ENCODE measurements around the genes NPTX2 and ZNF655.

DNA sequence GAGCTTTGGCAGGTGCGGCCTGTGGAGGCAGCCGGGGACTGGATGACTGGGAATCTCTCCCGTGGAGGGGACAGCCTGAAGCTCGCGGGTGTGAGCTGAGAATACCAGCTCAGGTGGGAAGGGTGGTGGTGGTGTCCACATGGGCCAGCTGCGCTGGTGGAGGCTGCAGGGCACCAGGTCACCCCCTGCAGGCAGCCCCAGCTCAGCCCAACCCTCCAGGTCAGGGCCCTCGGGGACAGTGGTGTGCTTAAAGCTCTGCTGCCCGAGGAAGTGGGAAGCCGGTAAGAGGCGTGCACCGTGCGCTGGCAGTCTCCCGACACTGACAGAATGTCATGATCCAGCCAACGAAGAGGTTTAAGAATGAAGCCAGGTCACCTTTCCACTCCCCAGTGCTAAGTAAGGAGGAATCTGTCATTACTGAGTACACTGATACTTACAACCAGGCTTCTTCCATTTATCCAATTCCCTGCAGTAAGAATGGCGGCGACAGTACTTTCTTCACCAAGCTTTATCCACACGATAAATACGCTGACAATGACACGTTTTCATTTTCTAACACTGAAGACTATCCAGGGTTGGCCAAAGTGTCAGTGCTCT is 20.3 kb downstream of the BRI3 start:
- RRBS = no CpG with 5 or more reads among the region's 19 CpGs

- RRBS = no CpG with 5 or more reads among the region's 8 CpGs
Measured at GRCh38 chr7:98556227-98556600, 60.9 kb upstream of the NPTX2 start.

DNA sequence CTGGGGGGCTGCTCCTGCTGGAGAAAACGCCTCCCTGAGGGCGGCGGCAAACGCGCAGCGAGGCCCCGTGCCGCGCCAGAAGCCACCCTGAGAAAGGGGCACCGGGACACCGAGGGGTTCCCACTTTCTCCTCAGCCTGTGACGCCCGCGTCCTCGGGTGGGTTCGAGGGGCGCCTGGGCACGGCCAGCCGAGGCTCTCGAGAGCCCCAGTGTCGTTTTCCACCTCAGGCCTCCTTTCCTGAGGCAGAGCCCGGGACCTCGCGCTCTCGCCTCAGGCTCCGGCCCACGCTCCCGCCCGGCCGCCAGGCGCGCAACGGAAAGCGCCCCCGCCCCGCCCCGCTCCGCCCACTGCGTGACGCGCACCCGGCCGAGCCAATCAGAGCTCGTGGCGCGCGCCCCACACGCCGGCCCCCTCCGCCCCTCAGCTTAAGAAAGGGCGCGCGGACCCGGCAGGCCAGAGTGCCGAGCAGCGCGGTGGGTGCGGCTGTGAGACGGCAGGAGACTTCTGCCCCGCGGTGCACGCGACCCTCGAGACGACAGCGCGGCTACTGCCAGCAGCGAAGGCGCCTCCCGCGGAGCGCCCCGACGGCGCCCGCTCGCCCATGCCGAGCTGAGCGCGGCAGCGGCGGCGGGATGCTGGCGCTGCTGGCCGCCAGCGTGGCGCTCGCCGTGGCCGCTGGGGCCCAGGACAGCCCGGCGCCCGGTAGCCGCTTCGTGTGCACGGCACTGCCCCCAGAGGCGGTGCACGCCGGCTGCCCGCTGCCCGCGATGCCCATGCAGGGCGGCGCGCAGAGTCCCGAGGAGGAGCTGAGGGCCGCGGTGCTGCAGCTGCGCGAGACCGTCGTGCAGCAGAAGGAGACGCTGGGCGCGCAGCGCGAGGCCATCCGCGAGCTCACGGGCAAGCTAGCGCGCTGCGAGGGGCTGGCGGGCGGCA is at the start of gene NPTX2:
NPTX2 (plus strand) TSS at position 457 of the 934 bp plus-strand sequence.
- RRBS = 7% methylated on average over 33 of the region's 125 CpGs

GRCh38 chr7:98771607-98771964 is 98.2 kb downstream of the TMEM130 start:
- RRBS = no CpG with 5 or more reads among the region's 8 CpGs

- RRBS = no CpG with 5 or more reads among the region's 13 CpGs
Measured at GRCh38 chr7:98867096-98867960, 2.5 kb downstream of the TMEM130 start.

GRCh38 chr7:98879582-98880294 is 1.4 kb downstream of the TRRAP start:
- RRBS = 14% methylated on average over 1 of the region's 16 CpGs

- RRBS = no CpG with 5 or more reads among the region's 11 CpGs
Measured at GRCh38 chr7:99050960-99051889, 92.7 kb downstream of the SMURF1 start.

DNA sequence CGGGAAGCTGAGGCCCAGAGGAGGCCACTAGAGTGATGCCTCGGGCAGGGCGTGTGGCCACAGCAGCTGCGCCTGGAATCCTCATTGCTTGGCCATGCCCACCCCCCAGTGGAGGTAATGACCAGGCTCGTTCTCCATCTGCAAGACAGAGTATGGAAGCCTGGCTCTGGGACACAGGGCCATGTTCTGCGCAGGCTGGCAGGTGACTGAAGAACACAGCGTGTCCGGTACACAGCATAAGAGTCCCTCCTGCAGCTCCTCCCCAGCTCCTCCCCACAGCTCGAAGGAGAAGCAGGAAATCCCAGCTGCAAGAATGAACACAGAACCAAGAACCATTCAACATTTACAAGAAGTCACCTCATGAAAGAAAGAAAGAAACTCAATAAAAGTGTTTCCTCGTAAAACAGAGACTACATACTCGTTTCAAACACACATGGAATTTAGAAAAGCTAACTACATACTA is 64.8 kb downstream of the SMURF1 start:
- RRBS = no CpG with 5 or more reads among the region's 11 CpGs

DNA sequence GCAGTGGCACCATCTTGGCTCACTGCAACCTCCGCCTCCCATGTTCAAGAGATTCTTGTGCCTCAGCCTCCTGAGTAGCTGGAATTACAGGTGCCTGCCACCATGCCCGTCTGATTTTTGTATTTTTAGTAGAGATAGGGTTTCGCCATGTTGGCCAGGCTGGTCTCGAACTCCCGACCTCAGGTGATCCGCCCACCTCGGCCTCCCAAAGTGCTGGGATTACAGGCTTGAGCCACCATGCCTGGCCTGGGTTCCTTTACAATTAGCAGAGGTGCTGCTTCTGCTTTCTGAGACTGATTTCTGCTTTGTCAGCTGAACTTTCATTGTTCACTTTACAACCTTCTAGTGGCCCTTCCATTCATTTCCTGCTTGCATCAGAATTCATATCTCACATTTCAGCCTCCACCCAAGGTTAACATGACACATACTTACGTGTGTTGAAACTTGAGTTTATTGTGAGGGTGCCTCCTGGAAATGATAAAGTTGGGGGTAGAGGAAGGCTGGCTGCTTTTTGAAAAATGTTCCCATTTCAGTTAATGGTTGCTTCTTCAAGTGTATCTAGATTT is 4.8 kb downstream of the ARPC1A start:
- RRBS = no CpG with 5 or more reads among the region's 8 CpGs

- RRBS = no CpG with 5 or more reads among the region's 5 CpGs
Measured at GRCh38 chr7:99489316-99489906, 10.7 kb downstream of the ZNF394 start.

GRCh38 chr7:99558159-99558360 is 382 bp upstream of the ZNF655 start:
- RRBS = no CpG with 5 or more reads among the region's 11 CpGs

- RRBS = 7% methylated on average over 55 of the region's 94 CpGs
Measured at GRCh38 chr7:99558361-99559519, at the start of gene ZNF655. TSS of gene ZNF655 (plus strand) at chr7:99558642.

DNA sequence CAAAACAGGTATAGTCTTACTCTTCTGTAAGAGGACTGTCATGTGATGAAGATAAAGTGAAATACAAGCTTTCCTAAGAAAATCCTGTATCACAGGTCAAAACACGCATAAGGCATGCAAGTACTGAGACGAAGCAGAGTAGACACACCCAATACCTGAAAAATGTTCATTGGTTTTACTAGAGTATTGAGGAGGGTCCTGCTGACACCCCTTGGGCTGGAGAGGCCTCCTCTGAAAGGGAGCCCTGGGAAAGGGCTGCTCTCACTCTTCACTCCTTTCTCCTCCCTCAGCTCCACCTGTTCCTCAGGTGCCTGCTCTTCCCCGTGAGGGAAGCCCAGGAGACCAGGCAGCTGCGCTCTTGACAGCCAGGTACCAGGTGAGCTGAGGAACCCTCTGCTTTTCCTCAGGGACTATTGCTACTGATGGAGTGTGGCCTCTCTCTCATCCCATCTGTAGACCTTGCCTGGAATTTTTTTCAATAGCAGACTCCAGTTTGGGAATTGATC is 3.2 kb downstream of the ZNF655 start:
- RRBS = no CpG with 5 or more reads among the region's 4 CpGs

DNA sequence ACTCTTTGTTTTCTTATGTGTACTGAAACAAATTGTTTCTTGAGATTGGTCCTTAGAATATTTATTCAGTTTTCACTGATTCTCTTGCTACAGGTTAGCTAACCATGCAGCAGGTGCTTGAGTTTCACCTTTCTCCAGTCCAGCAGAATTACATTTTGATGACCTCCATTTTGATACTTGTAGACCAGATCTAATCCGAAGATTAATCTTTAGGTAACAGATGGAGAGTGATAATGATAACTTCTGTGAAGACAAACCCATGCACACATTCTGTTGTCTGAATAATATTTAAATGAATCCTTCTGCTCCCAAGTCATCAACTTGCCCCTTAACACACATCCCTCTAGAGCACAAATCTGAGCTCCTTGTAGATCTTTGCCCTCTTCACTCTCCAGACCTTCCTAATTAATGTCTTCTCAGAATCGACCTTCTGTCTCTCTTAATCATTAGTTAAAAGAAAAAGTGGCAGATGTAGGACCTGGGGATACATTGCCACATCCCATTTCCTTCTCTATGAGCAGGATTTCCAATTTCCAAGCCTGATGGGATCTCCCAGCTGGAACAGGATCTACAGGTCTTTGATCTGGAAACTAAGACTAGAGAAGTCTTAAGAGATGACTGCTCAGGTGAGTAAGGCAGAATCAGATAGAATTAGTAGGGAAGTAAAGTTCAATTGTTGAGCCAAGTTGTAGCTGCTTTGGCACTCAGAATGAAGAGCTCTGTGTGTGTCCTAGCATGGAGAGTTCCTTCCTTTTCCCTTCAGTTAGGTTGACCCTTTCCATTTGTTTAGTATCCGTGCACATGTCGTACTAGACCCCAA is 12.9 kb downstream of the ZNF655 start:
- RRBS = no CpG with 5 or more reads among the region's 4 CpGs

GRCh38 chr7:99574252-99574782 is 15.9 kb downstream of the ZNF655 start:
- RRBS = no CpG with 5 or more reads among the region's 6 CpGs

DNA sequence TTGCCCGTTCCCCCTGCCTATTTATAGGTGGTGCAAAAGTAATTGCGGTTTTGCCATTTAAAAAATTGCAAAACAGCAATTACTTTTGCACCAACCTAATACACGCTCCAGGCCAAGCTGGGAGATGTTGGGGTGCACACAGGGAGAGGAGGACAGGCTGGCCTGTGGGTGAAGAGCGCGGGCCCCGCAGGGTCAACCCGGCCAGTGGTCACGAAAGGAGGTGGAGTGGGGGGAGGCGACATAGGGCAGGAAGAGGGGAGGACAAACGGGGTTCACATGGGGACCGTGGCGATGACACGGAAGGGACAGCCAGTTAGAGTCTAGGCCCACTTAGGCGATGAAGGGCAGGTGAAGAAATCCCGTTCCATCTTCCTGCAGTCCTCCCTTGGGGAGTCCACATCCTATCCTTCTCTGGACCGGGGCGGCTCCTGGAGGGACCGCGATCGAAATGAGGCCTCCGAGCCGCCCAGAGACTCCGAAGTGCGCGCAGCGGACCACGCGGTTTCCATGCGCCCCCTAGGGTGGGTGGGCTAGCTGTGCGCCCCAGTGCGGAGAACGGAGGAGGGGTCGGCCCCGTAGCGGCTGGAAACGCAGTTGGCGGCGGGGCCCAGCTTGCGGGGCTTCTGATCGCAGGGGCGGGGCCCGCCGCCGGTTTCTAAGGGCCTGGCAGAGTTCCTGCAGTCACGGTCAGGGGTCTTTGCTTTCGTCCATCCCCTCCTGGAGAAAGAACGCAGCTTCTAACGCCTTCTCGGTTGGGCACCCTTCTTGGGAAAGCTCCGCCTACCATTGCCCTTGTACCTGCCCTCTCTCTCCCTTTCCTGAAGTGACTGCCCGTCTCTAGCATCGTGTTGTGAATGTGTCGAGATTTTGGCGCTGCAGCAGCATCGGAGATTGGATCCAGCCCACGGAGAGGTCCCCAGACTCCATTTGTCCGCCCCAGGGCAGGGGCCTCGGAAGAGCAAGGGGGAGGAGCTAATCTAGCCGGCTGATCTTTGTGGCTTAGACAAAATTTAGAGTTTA is 18.0 kb upstream of the TMEM225B start:
- RRBS = no CpG with 5 or more reads among the region's 59 CpGs

DNA sequence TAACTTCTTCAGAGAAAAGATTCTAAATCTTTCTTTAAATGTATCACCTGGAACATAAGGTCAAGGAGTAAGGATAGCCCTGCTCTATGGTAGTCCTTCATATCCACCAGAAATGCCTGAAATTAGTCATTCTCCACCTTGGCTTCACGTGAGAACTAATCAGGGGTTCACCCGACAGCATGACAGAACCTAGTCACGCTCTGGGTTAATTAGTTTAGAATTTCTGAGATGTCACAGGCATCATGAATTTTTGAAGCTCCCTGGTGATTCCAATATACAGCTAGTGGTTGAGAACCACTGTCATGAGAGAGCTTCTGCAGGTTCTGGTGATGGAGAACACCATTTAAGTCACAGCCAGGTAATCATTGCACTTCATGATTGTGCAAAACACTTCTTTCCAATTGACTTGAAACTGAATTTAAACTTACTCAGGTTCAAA is 30.4 kb downstream of the CYP3A5 start:
- RRBS = no CpG with 5 or more reads among the region's 3 CpGs

DNA sequence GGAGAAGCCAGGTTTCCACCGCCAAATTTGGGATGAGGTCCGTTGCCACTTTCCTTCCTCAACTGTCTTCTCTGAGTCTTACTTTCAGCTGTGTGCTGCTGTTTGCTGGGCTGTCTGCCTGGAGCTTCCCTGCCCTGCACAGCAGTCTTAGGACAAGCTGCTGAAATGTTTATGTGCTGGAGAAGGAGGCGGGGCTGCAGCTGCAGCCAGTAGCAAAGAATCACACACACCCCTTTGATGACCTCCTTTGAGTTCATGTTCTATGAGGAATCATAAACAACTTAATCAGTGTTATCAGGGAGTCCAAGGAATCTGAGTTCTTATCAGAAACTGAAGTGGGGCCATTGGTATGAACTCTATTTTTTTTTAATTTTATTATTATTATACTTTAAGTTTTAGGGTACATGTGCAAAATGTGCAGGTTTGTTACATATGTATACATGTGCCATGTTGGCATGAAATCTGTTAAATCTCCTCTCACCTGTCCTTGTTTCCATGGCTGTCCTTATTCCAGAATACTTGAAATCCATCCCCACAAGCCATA is 17.5 kb upstream of the CYP3A7 start:
- RRBS = no CpG with 5 or more reads among the region's 3 CpGs

DNA sequence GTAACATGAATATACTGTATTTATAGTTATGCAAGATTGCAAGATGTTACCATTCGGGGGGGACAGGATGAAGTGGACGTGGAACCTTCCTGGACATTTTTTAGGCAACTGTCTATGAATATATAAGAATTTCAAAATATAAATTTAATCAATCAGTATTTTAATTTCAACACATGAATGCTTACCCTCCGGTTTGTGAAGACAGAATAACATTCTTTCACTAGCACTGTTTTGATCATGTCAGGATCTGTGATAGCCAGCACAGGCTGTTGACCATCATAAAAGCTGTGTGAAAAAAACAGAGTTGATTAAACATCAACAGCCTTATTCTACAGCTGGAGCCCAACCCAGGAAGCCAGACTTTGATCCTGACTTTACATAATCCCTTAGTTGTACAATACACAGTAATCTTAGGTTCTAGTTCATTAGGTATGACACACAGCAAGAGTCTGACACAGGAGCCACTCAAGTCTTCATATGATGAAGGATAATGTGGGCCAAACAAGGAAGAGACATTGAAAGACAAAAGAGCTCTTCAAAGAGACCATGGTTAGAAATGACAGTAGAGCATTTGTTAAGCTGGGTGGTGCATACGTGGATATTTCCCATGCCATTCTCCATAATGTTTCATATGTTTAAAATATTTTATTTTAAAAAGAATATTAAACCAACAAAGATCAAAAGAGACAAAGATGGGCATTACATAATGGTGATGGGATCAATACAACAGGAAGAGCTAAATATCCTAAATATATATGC is 11.4 kb downstream of the CYP3A4 start:
- RRBS = no CpG with 5 or more reads among the region's 4 CpGs

- RRBS = no CpG with 5 or more reads among the region's 16 CpGs
Measured at GRCh38 chr7:99943533-99944788, 14.5 kb upstream of the GJC3 start.

All from AG08470 (cell line).